Measurements from ENCODE around the gene SLC38A6.

- PRO-cap: bidirectional peak, plus-strand start at chr14:60981248, minus-strand start at chr14:60981039; unidirectional peak, plus-strand start at chr14:60981471
Observed at GRCh38 chr14:60980894-60982030, at the start of gene SLC38A6. SLC38A6 (plus strand) TSS chr14:60981245.

DNA sequence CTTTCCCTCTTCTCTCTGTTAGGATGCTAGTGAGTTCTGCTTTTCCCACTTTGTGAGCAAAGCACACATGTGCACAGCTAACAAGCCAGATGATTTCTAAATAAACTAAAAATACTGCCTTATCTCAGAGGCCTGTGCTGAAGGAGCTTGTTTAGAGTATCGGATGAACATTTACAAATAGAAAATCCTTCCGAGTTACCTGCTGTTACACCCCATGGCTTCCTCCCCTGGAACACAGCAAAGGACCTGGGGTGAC is 144.3 kb downstream of the SLC38A6 start:
- PRO-cap: no peak

DNA sequence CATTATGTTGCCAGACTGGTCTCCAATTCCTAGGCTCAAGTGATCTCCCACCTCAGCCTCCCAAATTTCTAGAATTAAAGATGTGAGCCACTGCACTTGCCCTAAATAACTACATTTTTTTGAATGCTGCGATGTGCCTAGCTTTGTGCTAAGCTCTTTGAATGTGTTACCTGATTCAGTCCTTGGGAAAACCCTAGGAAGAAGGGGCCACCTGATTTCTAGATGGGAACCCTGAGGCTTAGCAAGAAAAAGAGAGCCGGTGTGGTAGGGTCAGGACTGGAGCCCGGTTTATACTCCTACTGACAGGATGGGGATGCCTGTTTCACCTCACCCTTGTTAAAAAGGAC is 119.7 kb downstream of the PRKCH start:
- PRO-cap: no peak

DNA sequence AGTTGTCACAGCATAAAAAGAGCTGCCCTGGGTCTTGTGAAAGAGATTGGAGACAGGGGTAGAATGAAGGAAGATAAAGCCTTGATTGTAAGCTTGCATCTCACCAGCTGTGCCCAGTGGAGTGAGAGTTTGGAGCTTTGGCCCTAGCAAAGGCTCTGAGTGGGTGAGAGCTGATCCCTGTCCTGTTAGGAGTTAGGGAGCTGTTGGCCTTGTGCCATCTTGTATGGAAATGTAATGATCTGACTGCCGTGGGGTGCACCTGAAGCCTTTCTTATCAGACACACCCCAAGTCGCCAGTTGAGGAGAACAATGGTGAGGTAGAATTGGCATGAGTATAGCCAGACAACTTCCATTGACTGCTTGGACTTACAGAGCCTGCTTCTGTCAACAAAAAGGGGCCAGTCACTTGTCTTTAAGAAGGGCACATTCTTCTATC is 130.1 kb downstream of the PRKCH start:
- PRO-cap: no peak

- PRO-cap: no peak
Observed at GRCh38 chr14:61696471-61696752, 1.1 kb downstream of the HIF1A start.

- PRO-cap: no peak
Observed at GRCh38 chr14:62165767-62166146, 353.3 kb downstream of the SYT16 start.

DNA sequence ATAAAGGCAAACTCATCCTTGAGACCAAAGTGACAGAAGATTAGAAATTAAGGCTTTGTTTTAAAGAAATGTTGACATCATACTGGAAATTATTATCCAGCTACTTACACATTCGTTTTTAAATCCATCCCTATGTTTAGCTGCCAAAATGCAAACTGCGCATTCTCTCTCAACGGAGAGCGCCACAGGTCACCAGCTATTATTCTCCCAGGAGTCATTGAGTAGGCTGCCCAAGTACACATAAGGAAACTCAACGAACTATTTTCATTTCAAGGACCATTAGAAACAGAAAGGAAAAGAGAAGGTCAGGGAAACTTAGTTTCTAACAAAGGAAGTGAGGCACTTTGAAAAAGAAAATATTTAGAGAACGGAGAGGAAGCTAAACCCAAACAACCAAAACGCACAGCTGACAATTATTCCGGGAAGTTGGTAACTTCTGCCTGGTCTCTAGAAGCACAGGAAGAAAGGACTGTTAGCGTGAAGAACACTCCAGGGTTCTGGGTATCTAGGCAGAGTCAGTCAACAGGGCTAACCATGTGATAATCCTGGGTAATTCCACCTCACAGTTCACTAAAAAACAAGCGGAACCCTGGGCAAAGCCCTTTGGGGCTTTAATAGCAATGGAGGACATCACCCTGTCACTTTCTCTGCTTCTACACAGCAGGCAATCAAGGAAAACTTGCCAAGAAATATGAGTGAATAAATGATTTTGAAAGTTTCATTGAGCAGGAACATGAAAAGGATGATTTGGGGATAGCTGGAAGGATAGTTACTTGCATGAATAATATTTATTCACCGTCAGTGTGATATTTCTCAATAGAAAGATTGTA is 23.4 kb downstream of the GPHB5 start:
- PRO-cap: no peak

DNA sequence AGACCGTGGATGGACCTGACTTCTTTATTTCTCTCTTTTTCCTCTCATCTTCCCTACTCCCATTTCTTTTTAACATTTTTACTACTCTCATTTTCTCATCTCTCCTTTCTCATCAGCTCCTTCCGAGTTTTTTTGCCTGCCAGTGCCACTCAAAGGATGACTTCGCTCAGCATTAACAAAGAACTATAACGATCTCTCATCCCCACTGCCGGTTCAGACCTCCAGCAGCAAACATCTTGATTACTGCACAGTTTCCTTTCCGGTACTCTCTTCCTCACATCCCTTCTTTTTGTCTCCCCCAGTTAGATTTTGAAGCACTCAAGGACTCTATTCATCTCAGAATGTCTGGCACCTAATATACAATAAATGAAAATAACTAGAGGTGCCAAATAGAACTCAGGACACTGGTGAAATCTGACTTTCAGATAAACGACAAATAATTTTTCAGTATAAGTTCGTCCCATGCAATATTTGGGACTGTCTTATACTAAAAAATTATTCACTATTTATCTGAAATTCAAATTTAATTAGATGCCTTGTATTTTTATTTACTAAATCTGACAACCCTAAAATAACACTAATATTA is 109.3 kb upstream of the GPHB5 start:
- PRO-cap: no peak

GRCh38 chr14:63434336-63435078 is 108.7 kb downstream of the PPP2R5E start:
- PRO-cap: no peak

DNA sequence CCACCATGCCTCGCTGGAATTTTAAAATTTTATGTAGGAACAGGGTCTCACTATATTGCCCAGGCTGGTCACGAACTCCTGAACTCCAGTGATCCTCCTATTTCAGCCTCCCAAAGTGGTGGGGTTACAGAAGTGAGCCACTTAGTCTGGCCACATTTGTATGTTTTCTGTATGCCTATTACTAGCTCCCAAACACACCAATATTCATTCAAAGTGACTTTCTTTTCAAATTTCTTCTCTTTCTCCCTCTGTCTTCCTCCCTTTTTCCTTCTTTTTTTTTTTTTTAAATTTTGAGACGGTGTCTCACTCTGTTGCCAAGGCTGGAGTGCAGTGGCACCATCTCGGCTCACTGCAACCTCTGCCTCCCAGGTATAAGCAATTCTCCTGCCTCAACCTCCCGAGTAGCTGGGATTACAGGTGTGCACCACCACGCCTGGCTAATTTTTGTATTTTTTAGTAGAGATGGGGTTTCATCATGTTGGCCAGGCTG is 48.3 kb upstream of the PPP2R5E start:
- PRO-cap: no peak

- PRO-cap: unidirectional peak, minus-strand start at chr14:63854011
Observed at GRCh38 chr14:63853688-63854438, 1.1 kb downstream of the SYNE2 start.

DNA sequence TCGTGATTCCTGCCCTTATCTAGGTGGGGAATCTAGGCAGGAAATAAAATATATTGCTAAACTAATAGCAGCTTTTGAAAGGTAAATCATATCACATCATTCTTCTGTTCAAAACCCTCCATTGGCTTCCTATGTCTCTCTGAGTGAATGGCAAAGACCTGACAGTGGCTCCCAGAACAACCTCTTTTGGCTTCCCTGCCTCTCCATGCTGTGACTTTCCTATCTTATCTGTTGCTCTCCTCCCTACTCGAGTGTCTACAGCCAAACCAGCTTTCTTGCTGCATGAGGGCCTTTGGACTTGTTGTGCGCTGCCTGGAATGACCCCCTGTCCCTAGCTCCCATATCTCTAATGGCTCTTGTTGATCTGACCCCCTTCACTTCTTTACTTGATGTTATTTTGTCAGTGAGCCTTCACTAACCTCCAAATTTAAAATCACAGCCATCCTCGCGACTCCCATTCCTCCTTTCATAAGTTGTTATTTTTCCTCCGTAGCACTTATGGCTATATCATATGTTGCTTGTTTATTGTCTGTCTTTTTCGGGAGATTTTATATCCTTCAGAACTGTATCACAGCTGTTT is 2.5 kb downstream of the SYNE2 start:
- PRO-cap: no peak

- PRO-cap: no peak
Observed at GRCh38 chr14:63857351-63858118, 4.7 kb downstream of the SYNE2 start.

GRCh38 chr14:63864248-63864770 is 11.5 kb downstream of the SYNE2 start:
- PRO-cap: no peak

- PRO-cap: no peak
Observed at GRCh38 chr14:63900096-63900459, 47.3 kb downstream of the SYNE2 start.

DNA sequence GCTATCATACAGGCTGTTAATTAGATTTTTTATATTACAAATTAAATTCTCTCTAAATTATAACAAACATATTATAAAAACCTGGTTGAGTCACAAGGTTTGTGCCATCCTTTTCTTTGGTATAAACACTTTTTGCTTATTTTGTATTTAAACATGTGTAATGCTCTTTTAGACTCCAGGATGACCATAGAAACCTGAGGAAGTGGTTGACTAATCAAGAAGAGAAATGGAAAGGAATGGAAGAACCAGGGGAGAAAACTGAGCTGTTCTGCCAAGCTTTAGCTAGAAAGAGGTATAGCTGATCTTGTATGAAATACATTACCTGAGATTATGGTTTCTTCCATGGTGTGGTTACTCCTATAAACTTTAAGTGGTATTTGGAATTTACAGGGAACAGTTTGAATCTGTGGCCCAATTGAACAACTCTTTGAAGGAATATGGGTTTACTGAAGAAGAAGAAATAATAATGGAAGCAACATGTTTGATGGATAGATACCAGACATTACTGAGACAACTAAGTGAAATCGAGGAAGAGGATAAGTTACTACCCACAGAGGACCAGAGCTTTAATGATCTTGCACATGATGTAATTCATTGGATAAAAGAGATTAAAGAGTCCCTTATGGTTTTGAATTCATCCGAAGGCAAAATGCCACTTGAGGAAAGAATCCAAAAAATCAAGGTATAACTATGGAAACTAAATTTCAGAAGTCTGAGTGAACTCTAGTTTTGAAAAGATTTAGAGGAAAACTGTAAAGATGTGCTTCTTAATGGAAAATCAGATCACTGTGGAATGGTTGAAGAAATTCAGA is 172.1 kb downstream of the SYNE2 start:
- PRO-cap: no peak

- PRO-cap: no peak
Observed at GRCh38 chr14:64501345-64501508, 2.4 kb downstream of the ZBTB25 start.

GRCh38 chr14:64539152-64539738 is 1.3 kb upstream of the HSPA2 start:
- PRO-cap: no peak

DNA sequence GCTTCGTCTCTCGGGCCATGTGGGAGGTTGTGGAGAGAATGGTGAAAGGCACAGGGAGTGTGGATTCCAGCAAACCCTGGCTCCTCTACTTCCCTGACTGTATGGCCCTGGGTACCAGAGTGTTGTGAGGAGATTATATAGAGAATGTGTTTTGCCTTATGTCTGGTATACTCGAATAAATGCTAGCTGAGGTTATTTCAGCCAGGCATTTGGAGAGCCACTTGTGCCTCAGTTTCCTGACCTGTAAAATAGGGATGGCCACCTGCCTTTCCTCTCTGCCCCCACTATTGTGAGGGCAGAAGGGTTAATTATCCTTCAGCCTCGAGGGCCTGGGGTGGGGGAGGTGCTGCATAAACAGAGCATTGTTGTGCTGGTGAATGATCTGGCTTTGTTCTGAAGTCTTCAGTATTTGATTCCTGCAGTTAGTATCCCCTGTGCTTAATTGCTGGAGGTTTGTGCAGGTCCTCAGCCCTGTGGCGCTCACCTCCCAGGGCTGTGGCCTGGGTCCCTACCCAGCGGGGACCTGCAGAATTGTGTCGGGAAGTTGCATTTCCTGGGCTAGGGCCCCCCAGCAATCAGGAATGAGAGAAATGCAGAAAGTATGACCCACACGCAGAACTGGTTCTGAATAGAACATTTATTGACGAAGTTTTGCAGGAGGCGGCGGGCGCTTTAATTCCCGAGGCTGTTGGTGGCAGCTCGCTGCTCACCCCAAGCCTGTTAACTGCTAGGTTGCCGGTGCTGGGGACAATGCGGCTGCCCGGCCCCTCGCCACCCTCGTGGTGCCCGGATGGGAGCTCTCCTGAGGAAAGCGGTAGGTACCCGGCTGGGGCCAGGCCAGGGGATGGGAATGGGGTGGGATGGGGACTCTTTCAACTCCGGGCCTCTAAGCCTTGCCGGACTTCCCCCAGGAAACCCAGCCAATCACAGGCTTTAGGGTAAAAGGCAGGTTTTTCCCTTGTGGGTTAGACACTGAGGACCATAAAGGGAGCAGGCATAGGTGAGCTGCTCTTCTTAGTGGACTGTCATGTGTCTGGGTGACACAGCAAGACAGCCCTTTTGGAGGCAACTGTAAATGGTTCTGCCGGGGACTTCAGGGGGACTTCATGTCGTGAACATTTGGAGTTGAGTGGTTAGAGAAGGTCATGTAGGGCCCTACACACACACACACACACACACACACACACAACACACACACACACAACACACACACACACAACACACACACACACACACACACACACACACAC is 11.5 kb downstream of the PLEKHG3 start:
- PRO-cap: no peak

GRCh38 chr14:64736575-64737317 is 32.5 kb downstream of the PLEKHG3 start:
- PRO-cap: no peak